ENCODE measurements around a stretch of chr14.

DNA sequence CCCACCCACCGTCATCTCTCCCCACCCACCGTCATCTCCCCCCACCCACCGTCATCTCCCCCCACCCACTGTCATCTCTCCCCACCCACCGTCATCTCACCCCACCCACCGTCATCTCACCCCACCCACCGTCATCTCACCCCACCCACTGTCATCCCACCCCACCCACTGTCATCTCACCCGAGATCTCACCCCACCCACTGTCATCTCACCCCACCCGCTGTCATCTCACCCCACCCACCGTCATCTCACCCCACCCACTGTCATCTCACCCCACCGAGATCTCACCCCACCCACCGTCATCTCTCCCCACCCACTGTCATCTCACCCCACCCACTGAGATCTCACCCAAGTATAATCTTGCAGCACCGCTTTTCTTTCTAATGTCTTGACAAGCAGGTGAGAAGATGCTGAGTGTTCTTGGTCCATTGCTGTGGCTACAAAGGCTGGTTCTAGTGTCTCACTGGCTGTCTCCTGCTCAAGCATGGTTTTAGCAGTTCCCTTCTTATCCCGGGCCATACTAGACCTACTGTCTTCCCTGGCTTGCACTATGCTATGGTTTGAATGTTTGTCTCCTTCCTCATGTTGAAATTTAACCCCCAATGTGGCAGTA, 48.0 kb upstream of the PPP2R5C start:
- PRO-cap, 2 experiments, result no peak in any of the 2 experiments

DNA sequence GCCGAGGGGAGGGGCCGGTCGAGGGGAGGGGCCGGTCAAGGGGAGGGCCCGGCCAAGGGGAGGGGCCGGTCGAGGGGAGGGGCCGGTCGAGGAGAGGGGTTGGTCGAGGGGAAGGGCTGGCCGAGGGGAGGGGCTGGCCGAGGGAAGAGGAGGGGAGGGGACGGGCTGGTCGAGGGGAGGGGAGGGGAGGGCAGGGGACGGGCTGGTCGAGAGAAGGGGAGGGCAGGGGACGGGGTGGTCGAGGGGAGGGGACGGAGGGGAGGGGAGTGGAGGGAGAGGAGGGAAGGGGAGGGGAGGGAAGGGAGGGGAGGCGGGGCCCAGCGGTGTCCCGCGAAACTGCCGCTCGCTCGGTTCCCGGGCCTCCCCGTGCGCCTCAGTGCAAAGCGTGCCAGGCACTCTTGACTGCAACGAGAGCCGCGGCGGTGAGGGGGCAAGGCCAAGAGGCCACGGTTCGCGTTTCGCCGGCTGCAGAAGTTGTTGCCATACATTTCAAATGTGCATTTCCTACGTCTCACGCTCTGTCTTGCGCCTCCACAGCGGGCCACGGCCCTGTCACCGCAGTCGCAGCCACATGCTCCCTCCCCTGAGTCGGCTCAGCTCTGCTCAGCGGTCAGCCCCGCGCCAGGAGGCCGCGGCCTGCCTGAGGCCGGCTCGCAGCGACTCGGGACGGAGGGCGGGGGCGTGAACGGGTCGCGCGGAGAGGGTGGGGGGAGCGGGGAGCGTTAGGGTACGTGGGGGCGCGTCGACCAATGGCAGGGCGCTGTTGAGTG, 530 bp upstream of the PPP2R5C start:
- PRO-cap, 2 experiments, result peak in 2 of 2 experiments; most common minus-strand start position 663 of the sequence (in 2)

GRCh38 chr14:101765970-101766749, 4.7 kb downstream of the PPP2R5C start:
- PRO-cap, 2 experiments, result no peak in any of the 2 experiments

GRCh38 chr14:101775373-101776352, 14.2 kb downstream of the PPP2R5C start:
- PRO-cap, 2 experiments, result no peak in any of the 2 experiments

DNA sequence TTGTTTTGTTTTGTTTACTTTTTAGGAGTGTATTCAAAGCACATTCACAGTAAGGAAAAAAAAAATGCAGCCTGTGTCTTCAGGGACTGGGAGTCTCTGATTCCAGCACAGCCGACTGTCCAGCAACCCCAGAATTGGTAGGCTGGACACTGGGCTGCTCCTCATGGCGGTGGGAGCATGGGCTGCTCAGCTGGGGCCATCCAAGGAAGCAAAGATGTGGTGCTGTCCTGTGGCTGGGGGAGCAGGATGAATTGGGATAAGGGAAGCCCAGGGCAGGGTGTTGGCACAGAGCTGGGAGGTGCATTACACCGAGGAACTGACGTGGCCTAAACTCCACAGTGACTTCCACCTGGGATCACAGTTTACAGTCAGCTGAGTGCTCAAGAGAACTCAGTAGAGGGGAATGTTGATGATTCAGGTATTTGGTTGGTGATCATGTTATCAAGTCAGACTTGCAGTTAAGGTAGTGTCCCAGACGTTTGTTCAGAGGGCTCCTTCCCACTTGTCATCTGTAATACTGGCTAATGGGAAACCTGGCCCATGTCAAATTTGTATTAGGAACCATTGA, 73.6 kb downstream of the PPP2R5C start:
- PRO-cap, 2 experiments, result no peak in any of the 2 experiments

DNA sequence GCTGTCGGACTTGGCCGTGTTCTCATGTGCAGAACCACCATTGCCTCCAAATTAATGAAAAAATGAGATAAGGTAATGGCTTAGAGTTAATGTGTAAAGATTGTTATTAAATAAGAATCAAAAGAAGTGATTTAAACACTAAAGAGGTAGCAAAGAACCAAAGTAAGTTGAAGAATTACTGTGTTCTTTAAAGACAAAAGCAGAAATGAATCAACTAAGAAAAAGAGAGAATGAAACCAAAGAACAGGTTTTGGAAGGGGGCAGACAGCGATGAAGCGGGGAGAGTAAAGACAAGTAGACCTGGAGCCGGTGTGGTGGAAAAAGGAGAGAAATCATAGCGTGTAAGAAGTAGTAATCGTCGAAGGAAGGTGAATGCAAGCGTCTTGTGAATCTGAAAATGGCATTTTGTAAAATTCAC, 76.4 kb downstream of the PPP2R5C start:
- PRO-cap, 2 experiments, result no peak in any of the 2 experiments

DNA sequence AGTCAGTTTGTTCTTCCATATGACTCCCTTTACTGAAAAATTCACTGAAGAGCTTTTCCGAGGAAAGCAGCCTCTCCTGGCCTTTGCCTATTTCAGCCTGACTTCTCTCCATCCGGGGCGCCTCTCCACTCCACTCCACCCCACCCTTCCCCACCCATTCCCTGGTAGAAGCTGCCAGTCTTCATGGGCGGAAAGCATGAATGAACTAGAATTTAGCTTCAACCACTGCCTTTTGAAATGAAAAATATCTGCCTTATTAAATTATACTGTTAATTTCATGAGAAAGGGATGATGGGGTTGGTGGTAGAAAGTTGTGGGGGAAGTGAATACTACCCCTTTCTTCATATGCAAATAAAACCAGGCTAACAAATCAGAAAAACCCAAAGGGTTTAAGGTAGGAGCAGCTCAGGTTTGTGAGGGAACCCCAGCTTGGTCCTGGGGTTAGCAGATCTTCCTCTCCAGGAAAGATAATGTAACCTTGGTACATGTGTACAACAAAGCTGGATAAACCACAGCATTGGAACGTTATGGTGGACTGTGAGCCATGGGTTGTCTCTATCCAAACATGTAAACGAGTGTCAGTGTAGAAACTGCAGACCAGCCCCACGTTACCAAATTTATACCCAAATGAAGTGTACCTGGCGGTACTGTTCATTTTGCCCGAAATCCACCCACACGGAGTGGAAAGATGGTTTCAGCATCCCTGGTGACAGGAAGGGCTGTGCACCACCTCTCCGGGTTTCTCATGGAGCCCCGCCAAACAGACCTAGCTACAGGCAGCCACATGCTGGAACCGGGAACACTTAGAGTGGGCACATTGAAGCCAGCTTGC, 84.0 kb downstream of the PPP2R5C start:
- PRO-cap, 2 experiments, result no peak in any of the 2 experiments

- PRO-cap, 2 experiments, result no peak in any of the 2 experiments
These were observed 88.2 kb downstream of the PPP2R5C start for GRCh38 chr14:101849750-101849973.

DNA sequence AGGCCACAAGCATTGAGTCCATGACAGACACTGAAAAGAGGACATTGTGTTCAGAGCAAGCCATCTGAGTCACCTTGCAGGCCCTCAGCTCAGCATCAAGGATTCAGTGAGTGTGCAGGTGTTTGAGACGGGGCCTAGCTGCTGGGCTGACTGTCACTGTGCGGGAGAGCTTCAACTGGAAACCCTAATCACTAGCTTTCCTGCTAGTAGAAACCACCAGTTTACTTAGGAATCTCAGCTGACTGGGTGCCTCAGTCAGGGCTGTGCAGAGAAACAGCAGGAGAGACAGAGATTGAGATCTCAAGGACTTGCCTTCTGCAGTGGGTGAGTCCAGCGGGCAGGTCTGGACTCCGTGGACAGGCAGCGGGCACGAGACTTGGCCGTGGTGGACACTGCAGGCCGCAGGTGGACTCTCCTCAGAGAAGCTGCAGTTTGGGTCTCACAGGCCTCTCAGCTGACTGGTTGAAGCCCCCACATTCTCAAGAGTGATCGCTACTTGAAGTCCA, 86.0 kb upstream of the DYNC1H1 start:
- PRO-cap, 2 experiments, result no peak in any of the 2 experiments

DNA sequence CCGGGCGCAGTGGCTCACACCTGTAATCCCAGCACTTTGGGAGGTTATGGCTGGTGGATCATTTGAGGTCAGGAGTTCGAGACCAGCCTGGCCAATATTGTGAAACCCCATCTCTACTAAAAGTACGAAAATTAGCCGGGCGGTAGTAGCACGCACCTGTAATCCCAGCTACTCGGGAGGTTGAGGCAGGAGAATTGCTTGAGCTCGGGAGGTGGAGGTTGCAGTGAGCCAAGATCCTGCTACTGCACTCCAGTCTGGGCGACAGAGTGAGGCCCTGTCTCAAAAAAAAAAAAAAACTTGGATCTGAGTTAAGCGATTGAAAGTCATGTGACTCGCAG, 52.8 kb upstream of the DYNC1H1 start:
- PRO-cap, 2 experiments, result no peak in any of the 2 experiments

DNA sequence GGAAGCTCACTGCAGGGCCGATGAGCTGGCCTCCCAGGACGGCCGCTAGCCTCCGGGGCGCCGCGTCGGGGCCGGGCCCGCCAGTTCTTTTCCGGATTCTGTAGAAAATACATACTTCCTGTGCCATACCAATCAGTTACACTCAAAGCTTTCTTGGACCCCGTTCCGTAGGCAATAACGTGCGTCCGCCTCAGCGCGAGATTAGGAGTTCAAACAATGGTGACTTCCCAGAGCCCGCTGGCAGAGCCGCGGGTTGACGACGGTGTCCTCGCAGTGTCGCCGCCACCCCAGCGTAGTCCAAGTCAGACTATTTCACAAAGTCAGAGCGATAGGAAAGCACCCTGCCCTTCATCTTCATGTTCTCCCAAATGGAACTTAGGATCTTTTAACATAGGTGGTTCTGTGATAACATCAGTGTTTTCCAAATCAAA, 39.1 kb upstream of the DYNC1H1 start:
- PRO-cap, 2 experiments, result no peak in any of the 2 experiments

DNA sequence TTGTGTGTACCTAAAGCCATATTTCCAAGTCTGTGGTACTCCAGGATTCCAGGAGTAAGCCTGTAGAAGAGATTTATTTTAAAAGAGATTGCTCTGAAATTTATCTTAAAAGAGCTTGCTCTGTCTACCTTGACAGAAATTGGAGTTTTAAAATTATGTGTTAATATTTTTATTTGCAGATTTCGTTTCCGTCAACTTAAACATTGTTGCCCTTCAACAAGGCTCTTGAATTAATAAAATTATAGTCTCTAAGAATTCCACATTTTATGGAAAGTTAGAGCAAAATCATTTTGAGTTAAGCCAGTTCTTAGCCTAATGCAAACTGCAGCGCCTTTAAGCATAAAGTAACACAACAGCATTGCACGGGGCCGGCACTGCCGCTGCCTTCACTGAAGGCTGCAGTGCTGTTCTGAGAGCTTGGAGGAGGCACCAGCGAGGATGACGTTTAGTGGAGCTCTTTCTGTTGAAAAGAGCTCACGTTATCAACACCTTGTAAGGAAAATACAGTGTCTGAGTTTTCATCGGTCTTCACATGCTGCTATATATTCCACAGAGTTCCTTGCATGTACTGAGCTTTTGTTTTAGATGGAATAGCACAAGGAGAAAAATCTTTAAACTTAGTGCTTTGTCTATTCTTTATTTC, 38.4 kb upstream of the DYNC1H1 start:
- PRO-cap, 2 experiments, result no peak in any of the 2 experiments

DNA sequence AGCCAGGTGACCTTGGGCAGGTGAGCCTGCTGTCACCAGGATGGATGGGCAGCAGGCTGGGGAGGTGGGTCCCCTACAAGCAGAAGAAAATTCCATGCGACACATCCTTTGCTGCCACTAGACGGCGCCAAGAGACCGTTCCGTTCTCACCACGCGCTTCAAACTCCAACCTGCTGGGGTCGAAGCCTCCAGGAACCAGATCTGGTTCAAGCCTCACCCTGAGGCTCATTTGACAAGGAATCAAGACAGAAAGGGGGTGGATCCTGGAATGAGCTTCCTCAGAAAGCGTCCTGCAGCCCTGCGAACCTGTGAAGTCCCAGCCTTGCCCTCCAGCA, 3.3 kb upstream of the DYNC1H1 start:
- PRO-cap, 2 experiments, result no peak in any of the 2 experiments

- PRO-cap, 2 experiments, result no peak in any of the 2 experiments
These were observed 36.4 kb downstream of the HSP90AA1 start for GRCh38 chr14:102050361-102051000.

GRCh38 chr14:102081464-102082307, 5.2 kb downstream of the HSP90AA1 start:
- PRO-cap, 2 experiments, result no peak in any of the 2 experiments

DNA sequence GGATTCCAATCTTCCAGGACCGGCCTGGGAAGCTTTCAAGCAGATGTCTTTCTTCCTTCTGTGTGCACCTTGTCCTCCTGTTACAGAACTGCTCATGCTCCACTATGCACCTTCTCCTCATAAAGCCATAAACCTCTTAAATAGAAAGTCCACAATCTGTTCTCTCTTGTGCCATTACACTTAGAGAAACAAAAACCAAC, 12.5 kb downstream of the MOK start:
- PRO-cap, 2 experiments, result no peak in any of the 2 experiments

GRCh38 chr14:102320059-102320751, 659 bp downstream of the ZNF839 start:
- PRO-cap, 2 experiments, result peak in 1 of 2 experiments; most common plus-strand start chr14:102320310 (in 1); most common minus-strand start chr14:102320222 (in 1)

DNA sequence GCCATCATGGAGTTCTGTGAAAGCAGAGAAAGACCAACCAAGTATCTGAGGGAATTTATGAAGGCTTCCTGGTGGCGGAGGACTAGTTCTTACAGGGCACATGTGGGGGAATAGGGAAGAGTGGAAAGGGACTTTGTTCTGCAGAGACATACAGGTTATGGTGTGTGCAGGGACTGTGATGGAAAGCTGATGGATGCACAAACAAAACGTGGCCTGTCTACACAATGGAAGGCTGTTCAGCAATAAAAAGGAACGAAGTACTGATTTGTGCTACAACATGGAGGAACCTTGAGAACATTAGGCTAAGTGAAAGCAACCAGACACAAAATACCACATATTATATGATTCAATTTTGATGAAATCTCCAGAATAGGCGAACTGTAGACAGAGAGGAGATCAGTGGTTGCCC, 2.6 kb downstream of the TECPR2 start:
- PRO-cap, 2 experiments, result no peak in any of the 2 experiments

GRCh38 chr14:102450180-102450686, 59.3 kb downstream of the ANKRD9 start:
- PRO-cap, 2 experiments, result peak in 1 of 2 experiments; most common plus-strand start chr14:102450461 (in 1); most common minus-strand start chr14:102450369 (in 1)

GRCh38 chr14:102464723-102465553, 44.6 kb downstream of the ANKRD9 start:
- PRO-cap, 2 experiments, result no peak in any of the 2 experiments

Data from psoas muscle (tissue), 2 donors.